ENCODE data around the genes FABP2, EXOSC9 and ADAD1.

GRCh38 chr4:119220402-119221087, 8.0 kb downstream of the USP53 start:
- PRO-cap, 2 experiments, result no peak in any of the 2 experiments

GRCh38 chr4:119301006-119301218, 467 bp upstream of the C4orf3 start:
- PRO-cap, 2 experiments, result no peak in any of the 2 experiments

- PRO-cap, 2 experiments, result no peak in any of the 2 experiments
Observed at GRCh38 chr4:119321851-119322211, at the start of gene FABP2. TSS of gene FABP2 (minus strand) at chr4:119322138.

DNA sequence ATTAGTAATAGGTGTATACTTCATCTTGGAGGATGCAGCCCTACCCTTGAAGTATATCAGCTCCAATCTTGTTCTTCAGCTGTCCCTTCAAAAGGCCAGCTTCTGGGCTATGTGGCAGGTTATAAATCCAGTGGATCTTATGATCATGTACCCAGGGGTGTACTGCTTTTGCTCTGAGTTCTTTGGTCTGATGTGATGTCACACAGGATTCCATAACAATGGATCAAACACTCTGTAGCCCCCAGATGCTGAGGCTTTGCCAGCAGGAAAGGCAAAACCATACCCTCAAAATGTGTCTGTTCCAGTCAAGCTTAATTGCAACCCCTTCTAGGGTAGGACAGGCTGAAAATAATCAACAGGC, 152.5 kb downstream of the PDE5A start:
- PRO-cap, 2 experiments, result no peak in any of the 2 experiments

- PRO-cap, 2 experiments, result no peak in any of the 2 experiments
Observed at GRCh38 chr4:120049576-120050270, 16.9 kb downstream of the MAD2L1 start.

DNA sequence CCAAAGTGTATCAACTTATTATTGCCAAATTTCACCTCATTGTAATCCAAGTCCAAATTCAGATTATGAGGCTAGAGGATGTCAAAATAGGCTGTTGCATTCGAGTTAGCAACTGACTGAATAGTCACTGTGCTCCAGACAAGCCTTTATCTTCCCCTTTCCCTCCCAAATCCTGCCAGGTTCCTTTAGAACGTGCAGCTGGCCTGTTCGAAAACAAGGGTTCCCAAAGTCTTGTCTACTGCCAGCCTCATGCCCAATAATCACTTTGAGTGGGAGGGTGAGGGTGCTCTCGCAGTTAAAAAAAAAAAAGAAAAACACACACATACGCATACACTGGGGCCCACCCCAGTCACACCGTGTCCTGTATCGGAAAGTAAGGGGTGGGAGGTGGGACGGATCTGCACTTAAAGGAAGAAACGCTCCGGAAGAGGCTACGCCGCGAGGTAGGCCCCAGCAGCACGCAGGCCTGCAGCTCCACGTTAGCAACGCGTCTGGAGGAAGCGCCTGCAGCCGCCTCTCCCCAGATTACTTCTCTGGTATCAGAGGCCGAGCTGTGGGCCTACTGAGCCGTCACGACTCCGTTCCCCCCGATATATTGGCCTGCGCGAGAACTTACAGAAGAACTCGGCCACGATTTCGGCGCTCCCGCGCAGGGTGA, 473 bp downstream of the MAD2L1 start:
- PRO-cap, 2 experiments, result no peak in any of the 2 experiments

- PRO-cap, 2 experiments, result no peak in any of the 2 experiments
Observed at GRCh38 chr4:121381292-121381642, 449 bp upstream of the QRFPR start.

GRCh38 chr4:121551976-121552371, 144.8 kb downstream of the ANXA5 start:
- PRO-cap, 2 experiments, result no peak in any of the 2 experiments

GRCh38 chr4:121683163-121683621, 13.6 kb downstream of the ANXA5 start:
- PRO-cap, 2 experiments, result no peak in any of the 2 experiments

- PRO-cap, 2 experiments, result peak in 2 of 2 experiments; most common plus-strand start chr4:121711878 (in 1); most common minus-strand start chr4:121711653 (in 1)
Observed at GRCh38 chr4:121711407-121712200, 14.8 kb upstream of the ANXA5 start.

DNA sequence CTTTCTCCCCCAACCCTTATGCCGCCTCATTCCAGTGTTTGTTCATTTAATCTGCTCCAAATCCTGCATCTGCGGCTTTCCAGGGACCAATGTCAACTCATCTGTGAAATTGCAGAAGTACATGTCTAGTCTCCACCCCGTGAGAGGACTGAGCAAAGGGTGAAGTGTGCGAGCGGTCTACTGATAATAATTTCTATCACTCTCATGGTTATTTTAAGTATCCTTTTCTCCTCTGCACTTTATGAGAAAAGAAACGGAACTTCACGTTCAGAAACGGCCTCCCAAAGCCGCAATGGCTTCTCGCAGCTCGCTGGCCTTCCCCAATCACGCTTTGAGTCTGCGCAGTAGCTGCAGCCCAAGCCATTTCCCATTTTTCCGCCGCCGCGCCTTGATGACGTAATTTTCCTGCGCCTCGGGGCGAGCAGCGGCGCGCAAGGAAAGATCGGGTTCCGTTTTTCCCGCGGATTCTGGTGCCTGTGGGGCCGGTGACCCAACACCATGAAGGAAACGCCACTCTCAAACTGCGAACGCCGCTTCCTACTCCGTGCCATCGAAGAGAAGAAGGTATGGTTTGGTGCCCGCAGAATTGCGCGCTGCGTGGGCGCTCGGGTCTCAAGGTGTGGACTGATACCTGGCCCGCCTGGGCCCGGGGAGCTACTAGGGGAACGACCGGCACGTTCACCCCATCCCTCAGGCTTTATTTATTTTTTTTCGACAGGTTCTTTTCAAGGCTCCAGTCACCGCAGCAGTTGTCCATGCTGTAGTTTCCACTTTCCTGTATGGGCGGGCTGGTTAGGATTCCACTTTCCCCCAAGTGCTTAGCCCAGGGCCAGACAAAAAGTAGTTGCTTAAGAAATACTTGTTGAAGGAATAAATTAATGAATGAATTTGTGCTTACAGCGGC, at the start of gene EXOSC9:
Gene EXOSC9 (plus strand): TSS at position 397 of the 904 bp plus-strand sequence.
- PRO-cap, 2 experiments, result peak in 2 of 2 experiments; most common plus-strand start position 399 of the sequence (in 2); most common minus-strand start position 333 of the sequence (in 2)

- PRO-cap, 2 experiments, result no peak in any of the 2 experiments
Observed at GRCh38 chr4:122002763-122003314, 51.0 kb upstream of the TRPC3 start.

GRCh38 chr4:122349406-122350028, 29.3 kb upstream of the ADAD1 start:
- PRO-cap, 2 experiments, result no peak in any of the 2 experiments

DNA sequence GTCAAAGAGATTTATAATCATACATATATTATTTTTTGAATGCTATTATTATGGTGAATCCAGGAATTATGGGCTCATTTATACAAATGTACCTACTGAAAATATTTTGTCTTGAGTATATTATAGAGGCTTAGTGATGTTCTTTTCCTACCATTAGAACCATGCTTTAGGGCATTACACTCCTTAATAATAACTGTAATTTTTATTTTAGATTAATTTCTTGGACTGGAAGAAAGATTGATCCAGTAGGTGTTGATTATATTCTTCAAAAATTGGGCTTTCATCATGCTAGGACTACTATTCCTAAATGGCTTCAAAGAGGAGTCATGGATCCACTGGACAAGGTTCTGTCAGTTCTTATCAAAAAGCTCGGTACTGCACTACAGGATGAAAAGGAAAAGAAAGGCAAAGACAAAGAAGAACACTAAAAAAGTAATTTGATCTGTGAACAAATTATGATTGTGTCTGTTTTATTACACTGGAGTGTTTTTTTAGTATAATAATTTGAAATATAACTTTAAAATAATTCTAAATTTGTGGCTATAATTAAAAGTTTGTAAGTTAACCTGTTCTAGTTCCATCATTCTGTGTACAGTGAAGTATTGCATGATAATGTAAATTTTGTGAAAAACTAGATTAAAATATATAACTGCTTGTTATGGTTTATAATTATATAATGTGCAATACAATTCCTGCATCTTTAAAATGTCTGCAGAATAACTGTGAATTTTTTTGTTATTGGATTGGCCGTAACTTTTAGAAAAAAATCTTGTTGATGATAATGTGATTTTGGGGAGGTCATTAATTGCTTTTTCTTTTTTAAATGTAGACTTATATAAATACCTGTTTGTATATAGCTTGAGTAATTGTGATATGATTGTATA, 16.7 kb upstream of the ADAD1 start:
- PRO-cap, 2 experiments, result no peak in any of the 2 experiments

DNA sequence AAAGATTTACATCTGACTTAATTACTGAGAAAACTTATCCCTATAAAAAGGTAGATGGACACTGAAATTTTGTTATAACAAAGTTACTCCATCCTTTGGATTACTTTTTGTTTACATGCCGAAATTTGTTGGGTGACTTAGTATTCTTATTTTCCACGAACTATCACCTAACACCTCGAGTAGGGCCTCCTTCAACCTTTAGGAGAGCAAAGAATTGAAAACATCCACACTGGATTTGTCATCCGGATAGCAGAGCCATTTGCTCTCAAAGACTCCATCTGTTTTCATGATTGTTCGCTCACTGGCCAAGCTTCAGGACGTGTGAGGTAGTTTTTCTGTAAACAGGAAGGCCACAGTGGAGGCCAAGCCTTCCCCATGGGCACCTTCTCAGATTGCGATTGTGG, at the start of gene ADAD1:
Gene ADAD1 (plus strand): TSS at position 338 of the 404 bp plus-strand sequence.
- PRO-cap, 2 experiments, result no peak in any of the 2 experiments

DNA sequence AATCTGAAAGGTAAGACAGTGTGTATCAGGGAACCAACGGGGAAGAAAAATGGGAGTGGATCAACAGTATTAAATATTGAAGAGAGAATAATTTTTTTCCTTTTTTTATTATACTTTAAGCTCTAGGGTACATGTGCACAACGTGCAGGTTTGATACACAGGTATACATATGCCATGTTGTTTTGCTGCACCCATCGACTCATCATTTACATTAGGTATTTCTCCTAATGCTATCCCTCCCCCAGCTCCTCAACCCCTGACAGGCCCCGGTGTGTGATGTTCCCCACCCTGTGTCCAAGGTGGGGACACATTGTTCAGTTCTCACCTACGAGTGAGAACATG, 60.8 kb downstream of the IL21 start:
- PRO-cap, 2 experiments, result no peak in any of the 2 experiments

GRCh38 chr4:122828376-122828888, 1.8 kb downstream of the FGF2 start:
- PRO-cap, 2 experiments, result no peak in any of the 2 experiments

GRCh38 chr4:122899442-122900262, 22.7 kb downstream of the NUDT6 start:
- PRO-cap, 2 experiments, result no peak in any of the 2 experiments

DNA sequence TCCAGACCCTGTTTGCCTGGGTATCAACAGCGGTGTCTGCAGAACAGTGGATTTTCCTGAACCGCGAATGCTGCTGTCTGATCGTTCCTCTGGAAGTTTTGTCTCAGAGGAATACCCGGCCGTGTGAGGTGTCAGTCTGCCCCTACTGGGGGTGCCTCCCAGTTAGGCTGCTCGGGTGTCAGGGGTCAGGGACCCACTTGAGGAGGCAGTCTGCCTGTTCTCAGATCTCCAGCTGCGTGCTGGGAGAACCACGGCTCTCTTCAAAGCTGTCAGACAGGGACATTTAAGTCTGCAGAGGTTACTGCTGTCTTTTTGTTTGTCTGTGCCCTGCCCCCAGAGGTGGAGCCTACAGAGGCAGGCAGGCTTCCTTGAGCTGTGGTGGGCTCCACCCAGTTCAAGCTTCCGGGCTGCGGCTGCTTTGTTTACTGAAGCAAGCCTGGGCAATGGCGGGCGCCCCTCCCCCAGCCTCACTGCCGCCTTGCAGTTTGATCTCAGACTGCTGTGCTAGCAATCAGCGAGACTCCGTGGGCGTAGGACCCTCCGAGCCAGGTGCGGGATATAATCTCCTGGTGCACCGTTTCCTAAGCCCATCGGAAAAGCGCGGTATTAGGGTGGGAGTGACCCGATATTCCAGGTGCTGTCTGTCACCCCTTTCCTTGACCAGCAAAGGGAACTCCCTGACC, 22.2 kb downstream of the SPATA5 start:
- PRO-cap, 2 experiments, result no peak in any of the 2 experiments

DNA sequence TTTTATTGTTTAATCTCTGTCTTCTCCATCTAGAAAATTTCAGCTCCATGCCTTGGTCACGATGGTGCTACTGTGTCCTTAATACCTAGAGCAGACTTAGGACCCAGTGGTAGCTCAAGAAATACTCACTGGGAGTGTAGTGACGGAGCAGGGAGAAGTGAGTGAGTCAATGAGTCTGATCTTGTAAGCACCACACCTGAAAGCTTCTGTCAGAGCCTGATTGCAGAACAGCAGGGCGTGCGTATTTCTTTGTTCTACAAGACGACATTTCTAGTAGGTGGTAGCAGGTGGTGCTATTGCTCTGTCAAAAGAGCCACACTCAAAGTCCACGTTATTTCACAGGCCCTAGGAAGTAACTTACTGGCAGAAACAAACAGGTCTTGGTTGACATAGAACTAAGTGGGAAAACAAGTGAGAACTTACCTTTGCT, 46.5 kb upstream of the SPRY1 start:
- PRO-cap, 2 experiments, result no peak in any of the 2 experiments